Paraaortic lymph node (tissue), 1 donor: ENCODE results near the gene DYDC2.

- PRO-cap = unidirectional peak, plus-strand start at chr10:79444317; unidirectional peak, plus-strand start at chr10:79444532; bidirectional peak, plus-strand start at chr10:79445052, minus-strand start at chr10:79444866
Measured at GRCh38 chr10:79444254-79445176, 909 bp downstream of the ZCCHC24 start.

DNA sequence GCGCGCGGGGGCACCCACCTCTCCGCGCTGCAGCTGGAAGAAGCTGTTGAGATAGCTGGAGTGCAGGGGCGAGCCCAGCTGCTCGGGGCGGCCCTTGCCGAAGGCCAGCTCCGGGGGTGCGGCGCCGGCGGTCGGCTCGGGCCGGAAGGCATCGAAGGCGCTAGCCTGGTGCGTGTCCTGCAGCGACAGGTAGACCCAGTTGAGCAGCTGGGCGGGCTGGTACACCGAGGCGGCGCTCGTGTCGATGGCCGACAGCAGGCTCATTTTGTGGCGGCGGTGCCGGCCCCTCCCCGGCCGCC lies 298 bp downstream of the ZCCHC24 start:
- PRO-cap = no peak

DNA sequence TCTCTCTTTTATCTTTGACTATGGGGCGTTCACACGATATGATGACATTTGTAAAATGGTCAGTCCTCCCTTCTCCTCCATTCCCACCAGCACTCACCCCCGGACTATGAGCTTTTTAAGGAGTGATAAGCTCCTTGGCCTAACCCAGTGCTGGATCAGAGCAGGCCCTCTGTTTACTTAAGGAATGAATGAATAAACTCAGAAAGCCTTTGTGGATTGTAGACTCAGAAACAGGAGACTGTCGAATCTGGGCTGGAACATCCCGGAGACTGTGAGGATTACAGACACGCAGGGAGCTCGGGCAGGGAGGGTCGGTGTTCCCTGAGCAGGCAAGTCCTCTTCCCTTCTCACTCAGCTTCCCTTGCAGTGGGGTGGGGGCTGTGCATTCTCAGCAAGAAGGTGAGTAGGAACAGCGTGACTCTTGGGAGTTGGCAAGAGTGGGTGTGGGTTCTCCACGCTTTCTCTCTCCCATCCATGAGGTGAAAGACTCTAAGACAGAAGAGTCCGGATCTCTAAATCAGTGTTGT lies 6.8 kb upstream of the ZCCHC24 start:
- PRO-cap = no peak

GRCh38 chr10:79467651-79468275 lies 22.3 kb upstream of the ZCCHC24 start:
- PRO-cap = no peak

- PRO-cap = unidirectional peak, plus-strand start at chr10:80187623; unidirectional peak, plus-strand start at chr10:80187702
Measured at GRCh38 chr10:80187332-80187814, 18.0 kb downstream of the ANXA11 start.

- PRO-cap = no peak
Measured at GRCh38 chr10:80195646-80196201, 9.6 kb downstream of the ANXA11 start.

DNA sequence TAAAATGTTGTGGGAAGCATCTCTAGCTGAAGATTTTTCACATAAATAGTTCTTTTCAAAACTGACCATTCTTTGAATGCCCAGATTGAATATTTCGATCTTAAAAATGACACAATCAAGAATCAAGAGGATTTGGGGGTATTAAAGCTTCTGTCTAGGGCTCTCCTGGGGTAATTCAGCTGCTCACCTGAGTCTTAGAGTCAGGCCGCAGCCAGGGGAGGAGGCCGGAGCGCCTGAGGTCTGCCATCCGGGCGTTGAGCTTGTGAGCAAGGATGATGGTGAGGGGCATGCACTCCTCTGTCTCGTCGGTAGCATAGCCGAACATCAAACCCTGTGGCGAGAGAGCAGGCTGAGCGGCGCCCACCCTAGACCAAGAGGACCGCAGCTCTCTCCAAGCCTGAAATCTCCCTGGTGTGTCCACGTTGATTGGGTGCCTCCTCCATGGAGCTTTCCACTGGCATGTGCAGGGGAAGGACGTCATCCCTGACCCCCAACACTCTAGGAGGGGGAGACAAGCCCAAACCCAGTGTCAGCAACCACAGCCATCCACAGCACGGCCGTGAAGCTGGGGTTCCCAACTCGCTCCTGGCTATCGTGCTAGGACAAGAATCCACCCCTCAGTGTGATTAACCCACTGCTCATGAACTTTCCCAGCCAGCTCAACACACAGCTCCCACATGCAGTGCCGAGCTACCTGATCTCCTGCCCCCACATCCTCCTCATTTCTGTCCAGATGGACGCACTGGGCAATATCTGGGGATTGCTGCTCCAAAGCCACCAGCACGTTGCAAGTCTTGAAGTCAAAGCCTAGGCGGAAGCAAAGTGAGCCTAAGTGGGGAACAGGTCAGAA lies 9.2 kb downstream of the MAT1A start:
- PRO-cap = no peak

DNA sequence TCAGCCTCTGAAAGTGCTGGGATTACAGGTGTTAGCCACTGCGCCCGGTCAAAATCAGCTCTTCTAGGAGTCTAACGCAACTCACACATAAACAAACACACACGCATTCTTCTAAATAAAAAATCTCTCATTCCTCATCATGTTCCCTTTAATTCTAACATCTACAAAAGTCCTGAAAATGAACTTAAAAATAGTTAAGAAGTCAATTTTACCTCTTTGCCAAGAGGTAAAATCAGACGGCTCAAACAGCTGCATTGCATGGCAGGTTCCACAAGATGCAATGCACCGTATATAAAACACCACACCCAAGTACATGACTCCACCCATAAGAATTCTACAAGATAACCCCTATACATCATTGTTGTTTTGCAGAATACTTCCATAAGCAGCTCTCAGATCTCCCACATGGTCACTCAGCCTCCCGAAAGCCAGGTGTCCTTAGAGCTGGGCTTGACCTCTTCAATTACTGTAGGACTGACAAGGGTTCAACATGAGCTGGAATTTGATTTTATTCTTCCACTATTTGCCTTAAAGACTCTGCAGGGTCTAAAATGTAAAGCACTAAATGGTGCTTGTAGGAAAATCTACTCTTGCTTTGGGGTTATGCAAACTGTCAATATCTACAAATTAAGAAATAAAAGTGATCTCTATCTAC lies 3.3 kb downstream of the MAT1A start:
- PRO-cap = no peak

DNA sequence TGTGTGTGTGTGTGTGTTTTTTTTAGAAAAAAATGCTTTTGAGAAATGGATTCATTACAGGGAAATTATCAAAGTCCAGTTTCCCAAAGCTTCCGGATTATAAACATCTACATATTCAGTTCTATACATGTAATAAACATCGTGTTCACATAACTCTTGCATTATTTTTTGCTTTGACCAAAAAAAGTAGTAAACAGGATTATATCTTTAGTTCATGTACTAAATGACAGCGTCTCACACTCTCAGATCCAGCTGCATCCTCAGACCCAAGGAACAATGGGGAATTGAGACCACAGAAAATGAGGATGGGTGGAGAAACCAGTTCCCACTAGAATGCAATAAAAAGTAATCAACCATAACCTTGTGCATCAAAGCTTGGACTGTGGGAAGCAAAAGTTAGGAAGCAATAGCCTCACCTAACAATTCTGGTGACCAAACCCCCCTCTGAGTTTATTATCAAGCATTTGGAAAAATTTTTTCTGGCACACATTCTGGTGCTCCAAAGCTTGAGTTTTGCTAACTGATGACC lies 904 bp upstream of the MAT1A start:
- PRO-cap = no peak

GRCh38 chr10:80320175-80320796 lies 30.8 kb upstream of the MAT1A start:
- PRO-cap = no peak

- PRO-cap = no peak
Measured at GRCh38 chr10:80322278-80322511, 32.7 kb upstream of the MAT1A start.

GRCh38 chr10:80356400-80357374 lies at the start of gene DYDC2:
Gene DYDC2, plus strand, starts transcription at chr10:80356781.
- PRO-cap = no peak

- PRO-cap = no peak
Measured at GRCh38 chr10:80410097-80410730, 1.9 kb downstream of the PRXL2A start.

GRCh38 chr10:80413167-80413920 lies 5.0 kb downstream of the PRXL2A start:
- PRO-cap = unidirectional peak, plus-strand start at chr10:80413843

DNA sequence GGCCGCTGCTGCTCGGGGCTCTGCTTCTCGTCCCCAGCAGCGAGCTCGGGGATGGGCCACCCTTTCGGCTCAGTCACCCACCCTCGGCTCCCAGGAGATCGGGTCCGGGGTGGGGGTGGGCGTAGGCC lies 492 bp downstream of the TSPAN14 start:
- PRO-cap = no peak

GRCh38 chr10:80461476-80462145 lies 7.5 kb downstream of the TSPAN14 start:
- PRO-cap = no peak

- PRO-cap = no peak
Measured at GRCh38 chr10:80466370-80466891, 12.3 kb downstream of the TSPAN14 start.

GRCh38 chr10:81875295-81875971 lies 439 bp downstream of the NRG3 start:
- PRO-cap = no peak

- PRO-cap = no peak
Measured at GRCh38 chr10:81876269-81877139, 1.5 kb downstream of the NRG3 start.

DNA sequence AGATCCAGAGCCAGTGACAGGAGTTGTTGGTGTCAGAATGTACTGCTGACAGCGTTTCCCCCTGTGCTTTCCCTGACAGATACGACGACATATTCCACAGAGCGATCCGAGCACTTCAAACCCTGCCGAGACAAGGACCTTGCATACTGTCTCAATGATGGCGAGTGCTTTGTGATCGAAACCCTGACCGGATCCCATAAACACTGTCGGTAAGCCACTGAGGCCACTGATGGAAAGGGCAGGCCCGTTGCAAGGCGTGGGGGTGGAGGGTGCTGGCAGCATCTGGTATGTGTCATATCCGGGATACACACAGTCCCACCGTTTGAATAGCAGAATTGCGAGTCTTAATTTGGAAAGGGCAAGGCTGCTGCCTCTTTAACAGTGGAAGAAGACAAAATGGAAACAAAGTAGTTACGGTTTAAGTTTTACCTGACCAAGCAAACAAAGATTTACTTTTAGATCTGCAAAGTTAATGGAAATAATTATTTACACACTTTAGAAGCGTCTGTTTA lies 483.7 kb downstream of the NRG3 start:
- PRO-cap = no peak